Non-pigmented ciliary epithelial cell (primary cell): ENCODE results near the genes A2M, CLEC12A, PRR4 and TAS2R50.

GRCh38 chr12:8844727-8845304 is 22.4 kb downstream of the A2ML1 start:
- RRBS: no CpG with 5 or more reads among the region's 13 CpGs

- RRBS: no CpG with 5 or more reads among the region's 10 CpGs
Observed at GRCh38 chr12:9115661-9116664, at the start of gene A2M. Gene A2M (minus strand): TSS chr12:9115919.

DNA sequence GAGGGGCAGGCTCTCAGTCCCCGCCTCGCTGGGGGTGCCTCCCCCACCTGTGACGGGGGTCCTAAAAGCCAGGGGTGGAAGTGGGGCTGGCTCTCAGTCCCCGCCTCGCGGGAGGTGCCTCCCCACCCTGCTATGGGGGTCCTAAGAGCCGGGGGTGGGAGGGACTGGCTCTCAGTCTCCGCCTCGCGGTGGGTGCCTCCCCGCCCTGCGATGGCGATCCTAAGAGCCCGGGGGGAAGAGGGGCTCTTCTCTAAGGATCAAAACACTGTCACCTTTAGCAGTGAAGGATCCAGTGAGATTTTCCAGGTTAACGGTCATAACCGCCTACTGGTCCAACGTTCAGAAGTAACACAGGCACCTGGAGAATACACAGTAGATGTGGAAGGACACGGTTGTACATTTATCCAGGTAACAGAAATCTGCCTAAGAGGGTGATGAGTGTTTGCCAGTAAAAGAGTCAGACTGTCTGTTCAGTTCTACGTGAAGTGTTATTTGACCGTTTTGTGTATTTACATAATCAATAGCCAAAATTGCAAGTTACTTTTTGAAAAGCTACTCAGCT is 37.1 kb downstream of the KLRB1 start:
- RRBS: no CpG with 5 or more reads among the region's 20 CpGs

DNA sequence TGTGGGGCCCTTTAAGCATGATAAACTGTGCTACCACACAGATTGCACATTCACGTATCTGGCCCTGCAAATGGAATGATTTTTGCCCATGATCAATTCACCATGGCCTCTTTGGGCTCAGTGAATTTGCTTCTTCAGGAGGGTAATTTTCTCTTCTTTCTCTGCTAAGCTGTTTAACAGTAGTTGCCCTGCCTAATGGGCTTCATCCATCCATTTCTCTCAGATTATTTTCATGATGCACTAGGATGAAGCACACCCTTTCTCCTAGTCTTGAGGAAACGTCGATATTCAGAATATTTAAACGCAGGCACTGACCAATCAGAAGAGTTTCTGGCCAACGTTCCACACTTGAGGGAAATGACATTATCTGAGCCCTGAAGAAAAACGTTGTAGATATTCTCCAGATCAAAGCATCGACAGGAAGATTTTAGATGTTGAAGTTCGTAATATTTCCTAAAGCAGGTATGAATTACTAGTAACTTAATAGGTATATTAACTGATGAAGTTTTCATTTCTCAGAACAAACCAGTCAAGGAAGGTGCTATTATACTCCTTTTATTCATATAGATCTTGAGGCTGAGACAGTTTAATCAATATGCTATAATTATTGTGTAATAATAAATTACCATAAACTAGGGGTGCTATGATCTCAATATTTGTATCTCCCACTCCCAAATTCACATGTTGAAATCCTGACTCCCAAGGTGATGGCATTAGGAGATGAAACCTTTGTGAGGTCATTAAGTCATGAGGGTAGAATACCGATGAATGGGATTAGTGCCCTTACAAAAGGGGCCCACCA is 5.1 kb upstream of the CLEC2D start:
- RRBS: no CpG with 5 or more reads among the region's 9 CpGs

GRCh38 chr12:9970876-9971289 is 326 bp upstream of the CLEC12A start:
- RRBS: no CpG with 5 or more reads among the region's 1 CpG

DNA sequence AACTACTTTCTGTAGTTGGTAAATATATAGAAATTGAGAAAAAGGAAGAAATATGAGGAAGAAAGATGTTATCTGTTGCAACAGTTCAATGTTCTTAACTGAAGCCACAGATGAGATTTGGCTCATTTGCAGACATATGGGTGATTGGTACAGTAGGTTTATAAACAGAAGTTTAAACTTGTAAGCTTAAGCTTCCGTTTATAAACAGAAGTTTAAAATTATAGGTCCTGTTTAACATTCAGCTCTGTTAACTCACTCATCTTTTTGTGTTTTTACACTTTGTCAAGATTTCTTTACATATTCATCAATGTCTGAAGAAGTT is at the start of gene CLEC12A:
CLEC12A (plus strand) TSS at position 120 of the 322 bp plus-strand sequence.
- RRBS: no CpG with 5 or more reads among the region's 1 CpG

GRCh38 chr12:10052215-10052925 is 21.9 kb downstream of the CLEC9A start:
- RRBS: no CpG with 5 or more reads among the region's 7 CpGs

DNA sequence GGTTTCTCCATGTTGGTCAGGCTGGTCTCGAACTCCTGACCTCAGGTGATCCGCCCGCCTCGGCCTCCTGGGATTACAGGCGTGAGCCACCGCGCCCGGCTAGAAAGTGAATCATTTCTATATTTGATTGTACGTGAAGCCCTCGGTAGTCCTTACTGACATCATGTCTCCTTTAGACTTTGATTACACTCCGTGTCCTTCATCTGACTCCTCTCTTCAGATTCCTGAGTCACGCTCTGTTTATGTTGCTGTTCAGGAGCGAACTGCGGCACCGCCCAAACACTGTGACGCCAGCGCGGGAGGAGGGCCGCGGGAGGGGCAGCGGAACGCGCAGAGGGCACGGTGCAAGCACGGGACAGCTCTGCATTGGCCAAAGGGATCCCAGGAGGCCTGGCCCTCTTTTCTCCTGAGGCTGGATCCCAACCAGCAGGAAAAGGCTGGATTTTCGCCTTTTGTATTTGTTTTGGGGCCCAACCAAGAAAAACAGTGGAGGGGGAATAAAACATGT is 480 bp upstream of the GABARAPL1 start:
- RRBS: no CpG with 5 or more reads among the region's 26 CpGs

DNA sequence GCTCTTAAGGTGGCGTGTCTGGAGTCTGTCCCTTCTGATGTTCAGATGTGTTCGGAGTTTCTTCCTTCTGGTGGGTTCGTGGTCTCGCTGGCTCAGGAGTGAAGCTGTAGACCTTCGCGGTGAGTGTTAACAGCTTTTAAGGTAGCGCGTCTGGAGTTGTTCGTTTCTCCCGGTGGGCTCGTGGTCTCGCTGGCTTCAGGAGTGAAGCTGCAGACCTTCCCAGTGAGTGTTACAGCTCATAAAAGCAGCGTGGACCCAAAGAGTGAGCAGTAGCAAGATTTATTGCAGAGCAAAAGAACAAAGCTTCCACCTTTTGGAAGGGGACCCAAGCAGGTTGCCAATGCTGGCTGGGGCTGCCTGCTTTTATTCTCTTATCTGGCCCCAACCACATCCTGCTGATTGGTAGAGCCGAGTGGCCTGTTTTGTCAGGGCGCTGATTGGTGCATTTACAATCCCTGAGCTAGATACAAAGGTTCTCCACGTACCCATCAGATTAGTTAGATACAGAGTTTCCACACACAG is 12.0 kb downstream of the GABARAPL1 start:
- RRBS: no CpG with 5 or more reads among the region's 16 CpGs

- RRBS: 100% methylated on average over 1 of the region's 14 CpGs
Observed at GRCh38 chr12:10225454-10225704, 12.7 kb downstream of the GABARAPL1 start.

DNA sequence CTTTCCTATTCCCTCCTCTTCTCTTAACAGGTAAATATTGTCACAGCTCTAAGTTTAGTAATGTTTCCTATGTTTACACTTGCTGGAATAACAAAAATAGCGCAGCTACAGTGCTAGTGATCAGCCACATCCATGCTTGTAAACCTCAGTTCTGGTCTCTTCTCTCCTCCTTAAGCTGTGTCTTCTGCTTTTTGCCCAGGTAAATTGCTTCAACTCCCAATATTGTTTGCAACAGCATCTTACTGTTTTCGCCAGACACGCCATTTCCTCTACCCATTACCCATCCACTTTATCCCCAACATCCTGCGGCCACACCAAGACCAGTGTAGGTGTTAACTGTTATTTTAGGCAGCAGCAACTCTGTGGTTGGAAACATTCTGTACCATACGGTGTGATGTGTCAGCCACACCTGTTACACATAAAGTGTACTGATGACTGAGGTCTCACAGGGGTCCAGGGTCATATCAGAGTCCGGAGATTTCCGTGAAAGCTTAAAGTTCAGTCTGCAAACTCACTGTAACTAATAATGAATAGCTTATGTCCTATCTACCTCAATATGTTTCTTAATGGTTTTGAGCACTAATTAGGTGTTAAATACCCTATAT is 21.8 kb upstream of the KLRD1 start:
- RRBS: no CpG with 5 or more reads among the region's 7 CpGs

- RRBS: no CpG with 5 or more reads among the region's 5 CpGs
Observed at GRCh38 chr12:10368022-10368645, 21.7 kb downstream of the KLRK1 start.

DNA sequence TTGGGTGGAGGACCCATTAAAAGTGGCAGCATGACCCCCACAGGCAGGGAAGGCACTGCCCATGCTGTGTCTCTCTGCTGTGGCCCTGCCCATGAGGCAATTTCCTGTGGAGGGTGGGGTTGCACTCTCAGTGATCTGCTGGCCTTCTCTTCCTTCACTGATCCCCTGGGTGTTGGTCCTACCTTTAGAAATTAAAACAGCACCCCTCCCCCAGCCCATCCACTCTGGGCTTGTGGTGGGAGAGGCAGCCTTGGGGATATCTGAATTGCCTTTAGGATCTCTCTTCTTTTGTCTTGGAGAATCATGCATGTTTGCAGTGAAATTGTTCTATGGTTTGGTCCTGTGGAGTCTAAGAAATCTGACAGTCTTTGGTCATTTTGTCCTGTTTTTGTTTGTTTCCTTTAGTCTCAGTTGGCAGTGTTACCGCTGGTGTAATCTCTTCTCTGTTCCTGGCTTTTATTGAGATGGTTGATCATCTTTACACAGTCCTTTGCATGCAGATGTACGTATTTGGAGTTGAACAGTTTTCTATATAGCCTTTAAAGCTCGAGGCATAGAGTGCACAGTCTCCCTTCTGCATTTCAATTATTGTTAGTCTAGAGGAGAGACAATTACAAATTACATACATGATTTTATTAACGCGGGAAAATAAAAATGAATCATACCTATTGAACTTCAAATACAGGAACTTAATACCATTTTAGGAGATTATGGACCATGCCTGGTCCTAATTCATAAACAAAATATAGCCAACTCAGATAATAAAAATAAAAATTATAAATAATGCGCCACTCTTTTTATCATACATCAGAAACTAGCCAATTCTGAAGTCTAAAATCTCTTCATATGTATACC is 17.0 kb downstream of the KLRK1 start:
- RRBS: no CpG with 5 or more reads among the region's 6 CpGs

- RRBS: no CpG with 5 or more reads among the region's 3 CpGs
Observed at GRCh38 chr12:10391704-10392077, 1.9 kb upstream of the KLRK1 start.

GRCh38 chr12:10552851-10553614 is 47.3 kb downstream of the EIF2S3B start:
- RRBS: no CpG with 5 or more reads among the region's 3 CpGs

- RRBS: no CpG with 5 or more reads among the region's 5 CpGs
Observed at GRCh38 chr12:10599391-10599838, 14.0 kb downstream of the MAGOHB start.

DNA sequence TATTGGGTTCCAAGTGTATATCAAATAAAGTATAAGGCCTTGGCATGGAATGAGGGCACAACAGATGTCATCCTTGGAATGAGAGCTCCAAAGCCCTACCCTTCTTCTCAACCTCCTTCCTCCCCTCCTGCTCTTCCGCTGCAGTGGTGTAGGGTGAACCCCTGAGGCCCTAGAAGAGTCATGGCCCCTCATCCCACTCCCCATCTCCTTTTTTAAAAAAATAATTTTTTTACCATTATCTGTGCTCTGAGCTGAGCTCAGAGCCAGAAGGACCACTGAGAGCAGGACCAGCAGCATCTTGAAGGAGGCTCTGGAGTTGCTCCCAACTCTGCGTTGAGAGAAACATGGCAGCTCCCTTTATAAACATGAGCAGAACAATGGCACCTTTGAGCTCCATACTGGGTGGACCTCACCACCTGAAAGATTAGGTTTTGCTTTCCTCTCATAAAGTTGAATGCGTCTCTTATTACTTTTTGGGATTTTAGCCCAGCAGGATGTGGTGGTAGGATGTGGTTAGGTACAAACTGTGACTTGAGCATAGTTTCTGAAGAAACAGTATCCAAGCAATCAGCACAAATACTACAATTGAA is at the start of gene PRR4:
PRR4 (minus strand) TSS at position 335 of the 590 bp plus-strand sequence.
- RRBS: no CpG with 5 or more reads among the region's 3 CpGs

- RRBS: no CpG with 5 or more reads among the region's 3 CpGs
Observed at GRCh38 chr12:10942825-10943508, 3.9 kb upstream of the TAS2R14 start.

DNA sequence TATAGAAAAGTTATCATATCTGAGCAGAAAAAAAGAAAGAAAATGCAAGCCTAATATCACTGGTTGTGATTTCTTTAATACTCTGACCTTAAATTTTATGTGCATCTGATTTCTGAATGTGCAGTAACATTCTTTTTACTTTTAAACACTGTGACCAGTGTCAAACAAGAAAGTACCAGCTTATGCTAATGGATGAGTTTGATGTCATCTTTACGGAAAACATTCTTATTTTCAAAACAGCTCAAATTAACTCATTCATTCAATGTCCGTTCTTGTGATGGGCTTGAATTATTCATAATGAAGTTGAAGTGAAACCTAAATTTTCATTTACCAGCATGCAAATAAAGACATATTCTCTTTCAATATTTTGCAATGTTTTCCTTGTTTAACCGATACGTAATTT is at the start of gene TAS2R50:
TAS2R50 (minus strand) TSS at position 69 of the 403 bp plus-strand sequence.
- RRBS: no CpG with 5 or more reads among the region's 4 CpGs